ENCODE measurements around the genes ZNF189 and OR13C5.

GRCh38 chr9:99072686-99073009, 32.3 kb upstream of the TGFBR1 start:
- PRO-cap: no peak
- RAMPAGE, long total RNA, 4 experiments: no peak in any of the 4 experiments

GRCh38 chr9:99105768-99106268, 905 bp downstream of the TGFBR1 start:
- PRO-cap: unidirectional peak, minus-strand start at chr9:99106018
- RAMPAGE, long total RNA, 4 experiments: start-site peak on the plus strand in 1 of 4 experiments, at chr9:99105572-99106043 at its widest, 6 reads per replicate

GRCh38 chr9:99357410-99358055, 135.5 kb downstream of the SEC61B start:
- PRO-cap: no peak
- RAMPAGE, long total RNA, 4 experiments: no peak in any of the 4 experiments

GRCh38 chr9:99368114-99369083, 146.3 kb downstream of the SEC61B start:
- PRO-cap: no peak
- RAMPAGE, long total RNA, 4 experiments: no peak in any of the 4 experiments

DNA sequence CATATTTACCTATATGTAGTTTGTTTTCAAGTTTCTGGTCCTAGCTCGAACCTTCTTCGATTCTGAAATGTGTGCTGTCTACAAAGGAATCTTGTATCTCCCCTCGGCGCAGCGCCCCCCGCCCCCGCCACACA, 1.4 kb upstream of the NR4A3 start:
- PRO-cap: no peak
- RAMPAGE, long total RNA, 4 experiments: no peak in any of the 4 experiments

DNA sequence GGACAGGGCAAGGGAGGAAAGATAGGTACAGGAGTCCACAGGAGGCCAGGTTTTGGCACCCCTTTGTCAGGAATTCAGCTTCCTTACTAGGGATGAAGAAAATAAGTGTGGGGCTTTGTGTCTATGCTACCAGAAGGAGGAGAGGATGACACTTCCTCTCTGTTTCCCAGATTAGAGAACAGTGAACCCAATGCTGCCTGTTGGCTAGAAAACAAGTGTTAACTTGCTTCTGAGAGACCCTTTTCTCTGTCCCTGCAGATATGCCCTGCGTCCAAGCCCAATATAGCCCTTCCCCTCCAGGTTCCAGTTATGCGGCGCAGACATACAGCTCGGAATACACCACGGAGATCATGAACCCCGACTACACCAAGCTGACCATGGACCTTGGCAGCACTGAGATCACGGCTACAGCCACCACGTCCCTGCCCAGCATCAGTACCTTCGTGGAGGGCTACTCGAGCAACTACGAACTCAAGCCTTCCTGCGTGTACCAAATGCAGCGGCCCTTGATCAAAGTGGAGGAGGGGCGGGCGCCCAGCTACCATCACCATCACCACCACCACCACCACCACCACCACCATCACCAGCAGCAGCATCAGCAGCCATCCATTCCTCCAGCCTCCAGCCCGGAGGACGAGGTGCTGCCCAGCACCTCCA, 6.2 kb downstream of the NR4A3 start:
- PRO-cap: no peak
- RAMPAGE, long total RNA, 4 experiments: start-site peak on the plus strand in 1 of 4 experiments, centred at position 386 of the sequence, 8 reads per replicate

DNA sequence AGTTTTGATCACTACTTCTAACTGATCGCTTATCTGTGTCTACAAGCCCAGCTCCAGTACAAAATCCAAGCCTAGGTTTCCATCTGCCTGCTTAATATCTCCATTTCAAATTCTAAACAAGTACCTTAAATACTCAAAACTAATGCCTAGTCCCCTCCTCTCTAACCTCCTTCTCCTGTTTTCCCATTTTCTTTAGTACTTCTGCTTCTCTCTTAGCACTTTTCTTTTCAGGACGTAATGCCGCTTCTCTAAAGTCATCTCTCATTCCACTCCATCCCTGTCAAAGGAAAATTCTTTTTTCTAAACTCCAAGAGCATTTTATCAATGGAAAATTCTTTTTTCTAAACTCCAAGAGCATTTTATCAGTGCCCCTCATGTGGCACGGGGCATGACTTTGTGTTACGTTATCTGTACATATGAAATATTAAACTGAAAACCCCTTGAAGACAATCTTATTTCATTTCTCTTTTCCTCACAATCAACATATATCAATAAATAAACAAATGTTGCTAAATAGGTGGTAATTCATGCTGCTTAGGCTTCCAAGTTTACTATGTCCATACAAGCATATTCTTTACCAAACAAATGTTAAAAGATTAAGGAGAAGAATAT, 89.0 kb downstream of the ERP44 start:
- PRO-cap: no peak
- RAMPAGE, long total RNA, 4 experiments: start-site peak on the minus strand in 1 of 4 experiments, centred at position 362 of the sequence, 17 reads per replicate

GRCh38 chr9:100144577-100145056, 45.6 kb downstream of the INVS start:
- PRO-cap: no peak
- RAMPAGE, long total RNA, 4 experiments: no peak in any of the 4 experiments

DNA sequence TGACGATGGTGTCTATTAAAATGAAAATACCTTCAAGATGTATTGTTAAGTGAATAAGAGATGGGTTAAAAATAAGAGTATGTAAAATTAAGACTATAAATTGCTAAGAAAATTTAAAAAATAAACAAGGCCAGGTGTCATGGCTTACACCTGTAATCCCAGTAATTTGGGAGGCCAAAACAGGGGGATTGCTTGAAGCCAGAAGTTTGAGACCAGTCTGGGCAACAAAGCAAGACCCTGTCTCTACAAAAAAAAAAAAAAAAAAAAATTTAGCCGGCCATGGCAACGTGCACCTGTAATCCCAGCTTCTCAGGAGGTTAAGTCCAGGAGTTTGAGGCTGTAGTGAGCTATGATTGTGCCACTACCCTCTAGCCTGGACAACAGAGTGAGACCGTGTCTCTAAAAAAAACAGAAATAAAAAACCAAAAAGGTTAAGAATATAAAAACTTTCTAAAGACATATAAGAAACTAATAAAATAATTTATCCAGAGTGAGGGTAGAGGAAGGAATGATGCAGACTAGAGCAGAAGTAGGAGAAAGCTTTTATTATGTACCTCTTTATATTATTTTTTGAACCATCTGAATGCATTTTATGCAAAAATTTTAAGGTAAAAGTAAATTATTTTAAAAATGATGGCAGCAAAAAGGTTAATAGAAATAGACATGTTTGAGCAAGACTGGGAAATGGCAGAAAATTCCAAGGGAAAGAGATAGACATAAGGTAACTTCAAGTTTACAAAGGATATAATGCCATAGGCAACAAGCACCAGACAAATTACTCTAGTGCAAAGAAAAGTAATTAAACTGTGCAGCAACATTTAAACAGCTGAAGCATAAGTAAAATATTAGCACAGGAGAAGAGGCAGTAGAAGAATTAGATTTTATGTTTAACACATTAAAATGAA, 49.0 kb downstream of the INVS start:
- PRO-cap: no peak
- RAMPAGE, long total RNA, 4 experiments: start-site peak on the plus strand in 1 of 4 experiments, centred at position 334 of the sequence, 14 reads per replicate

- PRO-cap: no peak
- RAMPAGE, long total RNA, 4 experiments: no peak in any of the 4 experiments
These were observed 112.6 kb downstream of the CAVIN4 start for GRCh38 chr9:100690419-100690984.

DNA sequence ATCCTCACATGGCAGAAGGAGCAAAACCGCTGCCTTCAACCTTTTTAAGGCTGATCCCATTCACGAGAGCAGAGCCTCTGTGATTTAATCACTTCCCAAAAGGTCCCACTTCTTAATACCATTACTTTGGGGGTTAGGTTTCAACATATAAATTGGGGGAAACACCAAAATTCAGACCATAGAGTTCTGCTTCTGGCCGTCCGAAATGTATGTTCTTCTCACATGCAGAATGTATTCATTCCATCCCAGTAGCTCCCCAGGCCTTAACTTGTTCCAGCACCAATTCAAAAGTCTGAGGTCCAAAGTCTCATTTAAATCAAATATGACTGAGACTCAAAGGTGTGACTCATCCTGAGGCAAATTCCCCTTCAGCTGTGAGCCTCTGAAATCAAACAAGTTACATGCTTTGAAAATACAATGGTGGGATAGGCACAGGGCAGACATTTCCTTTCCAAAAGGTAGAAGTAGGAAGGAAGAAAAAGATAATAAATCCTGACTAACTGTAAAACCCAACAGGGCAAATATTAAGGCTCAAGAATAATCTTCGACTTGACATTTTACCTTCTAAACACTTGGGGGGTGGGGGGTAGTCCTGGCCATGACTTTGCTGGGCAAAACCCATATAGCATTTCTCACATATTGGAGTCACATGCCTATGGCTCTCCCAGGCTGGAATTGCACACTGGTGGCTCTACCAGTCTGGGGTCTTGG, 30.4 kb downstream of the BAAT start:
- PRO-cap: no peak
- RAMPAGE, long total RNA, 4 experiments: no peak in any of the 4 experiments

DNA sequence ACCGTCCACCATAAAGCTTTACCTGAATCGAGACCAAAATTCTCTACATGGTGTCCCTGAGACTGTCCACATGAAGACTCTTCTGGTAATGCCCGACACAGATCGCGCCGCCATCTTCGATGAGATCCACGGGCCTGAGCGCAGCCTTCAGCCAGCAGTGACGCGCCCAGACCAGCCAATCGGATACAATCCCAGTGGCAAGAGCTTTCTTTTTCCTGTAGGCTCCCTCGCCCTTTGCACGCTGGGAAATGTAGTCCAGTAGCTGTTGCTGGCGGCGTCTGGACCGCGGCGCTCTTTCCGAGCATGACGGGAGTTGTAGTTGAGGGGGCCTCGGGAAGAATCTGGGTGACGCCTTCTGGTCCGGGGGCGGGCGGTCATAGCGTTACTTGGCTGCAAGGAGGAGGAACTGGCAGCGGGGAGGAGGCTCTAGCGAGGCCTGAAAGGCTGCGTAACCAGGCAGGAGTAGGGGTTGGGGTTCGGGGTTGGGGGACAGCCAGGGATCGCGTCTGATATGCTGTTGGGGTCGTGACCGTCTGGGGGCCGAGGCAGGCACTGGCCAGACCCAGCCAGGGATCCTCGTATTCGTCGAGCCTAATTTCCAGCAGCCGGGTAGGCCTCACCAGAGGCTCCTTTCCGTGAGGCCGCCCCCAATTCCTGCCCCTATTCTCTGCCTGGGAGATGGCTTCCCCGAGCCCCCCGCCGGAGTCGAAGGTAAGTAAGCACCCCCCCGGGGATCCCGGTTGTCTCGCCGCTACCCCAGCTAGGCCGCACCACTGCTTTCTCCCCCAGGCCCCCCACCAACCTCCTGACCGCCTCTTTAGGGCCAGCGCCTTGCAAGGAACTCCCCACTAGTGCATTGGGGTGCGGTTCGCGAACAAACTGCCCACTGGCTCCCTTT, at the start of gene ZNF189:
Gene ZNF189 (plus strand): TSS at position 373 of the 898 bp plus-strand sequence.
- PRO-cap: bidirectional peak, plus-strand start at position 395 of the sequence, minus-strand start at position 121 of the sequence
- RAMPAGE, long total RNA, 4 experiments: start-site peak on the plus strand in 4 of 4 experiments, centred at positions 383 to 568 of the sequence, 6 to 19 reads per replicate; start-site peak on the minus strand in 4 of 4 experiments, centred at positions 131 to 133 of the sequence, 140 to 1,483 reads per replicate

DNA sequence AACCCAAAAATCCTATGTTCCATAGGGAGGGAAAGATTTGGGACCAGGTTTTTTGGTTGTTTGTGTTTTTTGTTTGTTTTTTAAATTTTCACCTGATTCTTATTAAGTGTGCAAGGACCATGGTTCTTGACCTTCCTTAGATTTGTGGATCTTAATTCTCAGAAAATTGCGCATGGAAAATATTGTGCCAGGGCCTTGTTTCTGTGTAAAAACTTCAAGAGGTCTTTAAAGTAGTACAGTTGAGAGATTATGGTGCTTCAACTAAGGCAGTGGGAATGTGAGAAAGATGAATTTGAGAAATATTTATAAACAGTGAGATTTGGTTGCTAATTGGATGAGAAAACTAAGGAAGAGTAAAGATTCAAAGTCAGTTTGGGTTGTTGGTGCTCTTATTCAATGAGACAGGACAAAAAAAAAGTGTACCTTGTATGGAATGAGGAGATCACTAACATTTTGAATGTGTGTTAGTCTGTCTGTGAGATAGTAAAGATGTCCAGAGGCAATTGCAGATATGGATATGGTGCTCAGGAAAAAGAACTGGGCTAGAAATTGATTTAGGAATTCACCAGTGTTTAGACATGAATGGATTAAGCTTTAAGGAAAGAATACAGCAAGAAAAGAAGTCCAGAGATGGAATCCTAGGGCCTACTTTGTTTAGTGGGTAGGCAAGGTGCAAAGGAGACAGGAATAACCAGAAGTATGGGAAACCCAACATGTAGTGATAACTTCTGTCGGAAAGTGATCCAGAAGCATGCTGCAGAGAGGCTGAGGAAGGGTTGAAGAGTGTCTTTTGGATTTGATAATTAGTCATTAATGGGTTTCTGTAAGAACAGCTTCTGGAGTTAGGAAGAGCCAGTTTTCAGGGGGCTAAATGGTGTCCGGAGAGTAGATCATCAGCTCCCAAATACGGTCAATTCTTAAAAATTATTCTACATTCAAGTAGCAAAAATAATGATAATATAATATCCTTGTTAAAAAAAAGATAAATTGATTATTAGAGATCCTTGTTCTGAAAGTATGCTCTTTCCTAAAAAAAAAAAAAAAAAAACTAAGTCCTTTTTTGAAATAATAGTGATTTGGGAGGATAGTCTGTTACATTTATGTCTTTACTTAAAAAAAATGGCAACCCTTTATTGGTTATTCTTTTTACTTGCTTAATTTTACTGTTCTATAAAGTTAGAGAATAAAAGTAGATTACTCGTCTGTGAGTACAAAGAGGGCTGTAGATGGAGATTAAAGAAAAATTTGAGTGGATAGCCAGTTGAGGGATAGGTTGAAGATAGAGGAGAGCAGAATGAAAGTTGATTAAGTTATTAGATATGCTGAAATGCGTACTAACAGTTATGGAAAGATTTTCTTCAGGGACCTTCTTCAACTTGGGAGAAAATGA, 15.0 kb downstream of the ZNF189 start:
- PRO-cap: no peak
- RAMPAGE, long total RNA, 4 experiments: start-site peak on the plus strand in 1 of 4 experiments, centred at position 255 of the sequence, 5 reads per replicate

- PRO-cap: no peak
- RAMPAGE, long total RNA, 4 experiments: no peak in any of the 4 experiments
These were observed 14.2 kb downstream of the ALDOB start for GRCh38 chr9:101421074-101422146.

DNA sequence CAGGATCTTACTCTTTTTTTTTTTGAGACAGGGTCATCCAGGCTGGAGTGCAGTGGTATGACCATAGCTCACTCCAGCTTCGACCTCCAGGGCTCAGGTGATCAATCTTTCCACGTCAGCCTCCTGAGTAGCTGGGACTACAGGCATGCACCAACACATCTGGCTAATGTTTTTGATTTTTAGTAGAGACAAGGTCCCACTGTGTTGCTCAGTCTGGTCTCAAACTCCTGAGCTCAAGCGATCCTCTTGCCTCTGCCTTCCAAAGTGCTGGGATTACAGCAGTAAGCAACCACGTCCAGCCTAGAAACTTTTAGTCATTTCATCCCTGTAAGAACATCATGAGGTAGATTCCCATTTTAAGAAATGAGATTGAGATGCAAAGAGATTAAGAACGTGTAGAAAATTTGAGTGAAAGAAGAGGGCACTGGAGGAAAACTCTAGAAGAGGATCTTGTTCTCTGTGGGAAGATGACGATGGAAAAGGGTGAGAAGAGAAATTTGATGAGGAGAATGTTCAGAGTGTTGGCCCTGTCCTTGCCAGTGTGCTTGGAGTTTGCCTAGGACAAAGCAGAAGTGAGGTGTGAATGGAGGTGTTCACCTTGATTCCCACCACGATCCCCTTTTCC, 6.3 kb downstream of the ALDOB start:
- PRO-cap: no peak
- RAMPAGE, long total RNA, 4 experiments: no peak in any of the 4 experiments

DNA sequence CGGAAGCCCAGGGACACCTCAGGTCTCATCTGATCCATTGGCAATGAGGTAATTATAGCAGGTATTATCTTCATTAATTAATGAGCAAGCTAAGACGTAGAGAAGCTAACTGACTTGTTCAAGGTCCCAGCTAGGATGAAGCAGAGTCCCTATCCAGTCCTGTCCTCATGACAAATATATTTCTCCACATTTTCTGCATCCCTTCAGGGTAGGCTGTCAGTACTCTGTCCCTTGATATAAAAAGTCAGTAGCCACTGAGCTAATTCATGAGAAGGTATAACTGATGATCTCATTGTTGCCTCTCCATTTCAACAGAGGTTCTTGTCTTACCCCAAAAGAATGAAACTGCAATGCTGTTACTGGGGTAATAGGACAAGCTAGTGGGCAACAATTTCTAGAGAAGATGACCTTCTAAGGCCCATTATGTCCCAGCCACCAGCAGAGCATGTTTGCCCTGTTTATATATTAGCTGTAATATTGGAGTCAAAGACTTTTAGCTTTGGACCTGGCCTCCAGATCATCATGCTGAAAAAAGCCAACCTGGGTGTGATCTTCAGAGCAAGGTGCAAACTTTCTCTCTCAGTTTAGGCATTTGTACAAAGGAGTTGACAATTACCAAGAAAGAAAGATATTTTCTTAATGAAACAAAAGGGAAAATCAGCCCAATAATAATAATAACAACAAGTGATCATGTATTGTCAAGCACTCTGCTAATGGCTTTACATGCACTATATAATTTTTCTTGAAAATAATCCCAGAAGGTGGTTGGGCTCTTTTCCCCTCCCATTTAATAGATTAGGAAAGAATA, 3.5 kb downstream of the ALDOB start:
- PRO-cap: no peak
- RAMPAGE, long total RNA, 4 experiments: no peak in any of the 4 experiments

DNA sequence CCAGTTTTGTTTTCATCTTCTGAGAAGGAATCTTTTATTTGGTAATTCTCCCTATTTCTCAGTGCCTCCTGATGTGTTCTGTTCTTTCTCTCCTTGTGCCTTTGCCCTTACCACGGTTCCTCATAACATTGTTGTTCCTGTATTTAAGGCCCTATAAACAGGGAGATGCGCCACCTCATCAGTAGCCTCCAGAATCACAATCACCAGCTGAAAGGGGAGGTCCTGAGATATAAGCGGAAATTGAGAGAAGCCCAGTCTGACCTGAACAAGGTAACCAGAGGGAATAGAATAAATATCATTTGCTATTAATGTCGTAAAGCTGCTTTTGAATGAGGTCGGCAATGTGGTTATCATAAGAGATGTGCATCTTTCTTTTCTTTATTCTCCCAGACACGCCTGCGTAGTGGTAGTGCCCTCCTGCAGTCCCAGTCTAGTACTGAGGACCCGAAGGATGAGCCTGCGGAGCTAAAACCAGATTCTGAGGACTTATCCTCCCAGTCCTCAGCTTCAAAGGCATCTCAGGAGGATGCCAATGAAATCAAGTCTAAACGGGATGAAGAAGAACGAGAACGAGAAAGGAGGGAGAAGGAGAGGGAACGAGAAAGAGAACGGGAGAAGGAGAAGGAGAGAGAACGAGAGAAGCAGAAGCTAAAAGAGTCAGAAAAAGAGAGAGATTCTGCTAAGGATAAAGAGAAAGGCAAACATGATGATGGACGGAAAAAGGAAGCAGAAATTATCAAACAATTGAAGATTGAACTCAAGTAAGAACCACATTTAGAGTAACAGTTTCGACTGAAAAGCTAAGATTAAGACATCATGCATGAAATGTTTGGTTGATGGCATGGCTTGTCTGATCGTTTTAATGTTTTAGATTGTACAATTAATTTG, 18.6 kb downstream of the RNF20 start:
- PRO-cap: no peak
- RAMPAGE, long total RNA, 4 experiments: start-site peak on the plus strand in 1 of 4 experiments, centred at positions 506 to 721 of the sequence, 43 to 45 reads per replicate

DNA sequence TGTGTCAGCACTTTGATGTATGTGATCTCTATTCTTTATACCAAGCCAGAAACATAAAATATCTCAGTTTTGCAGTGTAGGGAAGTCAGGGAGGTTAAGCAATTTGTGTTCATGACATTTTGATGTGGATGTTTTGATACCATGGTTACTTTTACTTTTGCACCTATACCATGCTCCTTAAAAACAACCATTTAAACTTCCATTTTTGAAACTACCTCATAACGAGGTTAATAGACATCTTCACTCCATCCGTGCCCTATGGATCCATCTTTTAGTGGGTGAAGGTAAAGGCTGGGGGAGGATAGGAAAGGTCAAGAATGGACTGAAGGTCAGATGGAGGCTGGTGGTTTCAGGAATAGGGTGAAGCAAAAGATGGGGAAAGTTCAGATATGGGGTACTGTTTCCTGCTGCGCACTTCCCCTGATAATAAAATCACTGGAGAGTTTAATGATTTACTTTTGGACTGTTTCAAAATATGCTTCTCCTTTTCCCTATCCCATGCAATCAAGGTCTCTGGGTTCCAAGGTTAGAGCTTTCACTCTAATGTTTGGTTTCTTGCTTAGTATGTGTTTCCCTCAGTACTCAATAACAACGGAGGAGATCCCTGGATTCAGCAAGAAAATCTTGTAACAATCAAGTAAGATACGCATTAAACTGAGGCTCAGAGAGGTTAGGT, 10.7 kb upstream of the PPP3R2 start:
- PRO-cap: no peak
- RAMPAGE, long total RNA, 4 experiments: no peak in any of the 4 experiments

- PRO-cap: no peak
- RAMPAGE, long total RNA, 4 experiments: no peak in any of the 4 experiments
These were observed 193.7 kb downstream of the CYLC2 start for GRCh38 chr9:103188948-103189184.

DNA sequence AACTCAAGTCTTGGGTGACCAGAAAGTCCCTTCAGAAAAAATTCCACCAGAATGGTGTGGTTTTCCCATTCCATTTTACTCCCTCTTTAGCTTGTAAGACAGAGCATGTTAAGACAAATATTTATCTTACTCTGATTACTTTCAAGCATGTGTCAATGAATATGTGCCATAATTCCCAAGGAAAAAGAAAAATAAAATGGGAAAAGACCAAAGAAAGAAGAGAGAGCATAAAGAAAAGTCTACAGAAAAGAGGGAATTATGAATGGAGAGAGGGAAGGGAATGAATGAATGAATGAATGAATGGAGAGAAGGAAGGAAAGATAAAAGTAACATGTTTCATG, at the start of gene OR13C5:
Gene OR13C5 (minus strand): TSS at position 74 of the 341 bp plus-strand sequence.
- PRO-cap: no peak
- RAMPAGE, long total RNA, 4 experiments: no peak in any of the 4 experiments